Urinary bladder (tissue), 3 donors: ENCODE data around the gene LRP2BP.

GRCh38 chr4:184386999-184387863, 87.1 kb downstream of the IRF2 start:
- PRO-cap = no peak
- RAMPAGE, long total RNA = no peak

GRCh38 chr4:184390116-184390648, 84.2 kb downstream of the IRF2 start:
- PRO-cap = no peak
- RAMPAGE, long total RNA = no peak

DNA sequence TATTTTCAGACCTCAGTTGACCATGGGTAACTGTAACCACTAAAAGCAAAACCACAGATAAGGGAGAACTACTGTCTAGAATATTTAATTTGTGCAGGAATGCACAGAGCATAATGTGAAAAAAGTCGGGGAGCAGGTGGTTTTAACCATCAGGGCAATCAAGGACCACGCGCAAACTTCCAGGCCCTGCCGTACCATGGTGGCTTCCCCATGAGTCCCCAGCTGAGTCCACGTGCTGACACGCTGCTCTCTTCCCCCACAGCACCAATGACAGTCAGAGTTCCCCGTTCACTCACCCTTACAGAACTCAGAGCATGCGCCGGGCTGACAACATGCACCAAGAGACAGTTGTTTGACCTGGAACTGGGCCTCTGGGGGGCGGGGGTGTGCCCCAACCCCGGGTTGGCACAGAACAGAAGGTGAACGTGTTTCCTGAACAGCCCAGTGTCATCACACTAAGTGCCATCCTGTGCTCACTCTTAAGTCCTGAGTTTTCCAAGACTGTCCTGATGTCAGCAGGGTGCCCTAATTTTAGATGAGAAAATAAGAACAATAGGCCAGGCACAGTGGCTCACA, 29.4 kb downstream of the IRF2 start:
- PRO-cap = no peak
- RAMPAGE, long total RNA = no peak

DNA sequence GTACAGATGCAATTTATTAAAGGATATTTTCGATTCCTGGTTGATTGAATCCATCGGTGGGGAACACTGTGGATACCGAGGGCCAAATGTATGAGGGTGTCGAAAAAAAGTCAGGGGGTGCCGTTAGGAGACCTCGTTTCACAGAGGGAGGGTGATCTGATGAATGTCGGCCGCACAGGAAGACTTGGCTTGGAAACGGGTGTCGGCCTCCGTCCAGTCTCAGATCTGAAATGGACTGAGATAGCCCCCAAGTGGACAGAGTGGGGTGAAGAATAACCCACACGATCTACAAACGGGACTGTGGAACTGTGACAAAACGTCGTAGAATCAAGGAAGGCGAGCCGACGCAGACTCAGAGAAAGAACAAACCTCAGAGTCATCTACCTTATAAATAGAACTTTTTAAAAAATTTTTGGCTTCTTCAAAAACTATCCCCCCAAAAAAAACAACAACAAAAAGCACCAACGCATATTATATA, 63.6 kb upstream of the IRF2 start:
- PRO-cap = unidirectional peak, minus-strand start at position 227 of the sequence
- RAMPAGE, long total RNA = no peak

DNA sequence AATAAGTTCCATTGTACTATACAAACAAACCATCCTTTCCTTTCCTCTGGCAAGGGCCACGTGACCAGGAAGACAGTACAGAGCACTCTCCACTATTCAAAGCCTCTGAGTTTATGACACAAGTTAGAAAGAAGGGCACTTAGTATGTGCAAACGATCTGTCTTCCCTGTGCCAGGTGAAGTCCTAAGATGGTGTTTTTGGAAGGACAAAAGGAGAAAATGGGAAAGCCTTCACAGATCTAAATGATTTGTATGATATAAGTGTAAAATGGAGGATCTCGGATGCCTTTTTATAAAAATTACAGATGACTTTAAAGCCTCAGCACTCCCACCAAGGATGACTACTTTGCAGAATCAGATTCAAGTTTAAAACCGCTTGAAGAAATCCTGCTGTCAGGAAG, 2.9 kb downstream of the CASP3 start:
- PRO-cap = no peak
- RAMPAGE, long total RNA = no peak

DNA sequence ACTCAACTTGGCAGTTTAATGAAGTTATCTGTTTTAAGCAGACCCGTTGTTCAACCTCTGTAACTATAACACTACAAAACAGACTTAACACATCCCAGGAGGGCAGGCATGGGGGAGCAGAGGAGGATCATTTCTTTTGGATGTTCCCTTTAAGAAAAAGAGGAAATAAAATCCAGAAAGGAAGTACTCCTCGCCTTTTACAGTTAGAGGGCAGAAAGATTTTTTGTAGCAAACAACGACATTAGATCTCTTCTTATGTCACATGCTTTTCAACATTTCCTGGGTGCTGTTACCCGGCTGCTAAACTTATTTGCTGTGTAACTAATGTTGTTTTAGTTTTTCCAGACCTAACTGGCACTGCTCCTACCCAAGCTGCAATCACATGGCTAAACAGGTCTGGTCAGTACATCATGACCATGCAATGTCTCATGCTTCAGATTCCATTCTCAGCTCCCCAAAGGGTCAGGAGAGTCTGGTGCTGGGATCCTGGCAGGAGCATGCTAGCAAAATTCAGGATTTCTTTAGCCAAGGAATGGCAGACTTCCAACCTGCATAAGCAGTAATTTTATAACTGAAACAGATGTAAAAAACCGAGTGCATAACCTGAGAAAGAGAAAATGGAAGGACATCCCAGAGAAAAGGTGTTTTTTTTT, 12.5 kb upstream of the CENPU start:
- PRO-cap = no peak
- RAMPAGE, long total RNA = no peak

DNA sequence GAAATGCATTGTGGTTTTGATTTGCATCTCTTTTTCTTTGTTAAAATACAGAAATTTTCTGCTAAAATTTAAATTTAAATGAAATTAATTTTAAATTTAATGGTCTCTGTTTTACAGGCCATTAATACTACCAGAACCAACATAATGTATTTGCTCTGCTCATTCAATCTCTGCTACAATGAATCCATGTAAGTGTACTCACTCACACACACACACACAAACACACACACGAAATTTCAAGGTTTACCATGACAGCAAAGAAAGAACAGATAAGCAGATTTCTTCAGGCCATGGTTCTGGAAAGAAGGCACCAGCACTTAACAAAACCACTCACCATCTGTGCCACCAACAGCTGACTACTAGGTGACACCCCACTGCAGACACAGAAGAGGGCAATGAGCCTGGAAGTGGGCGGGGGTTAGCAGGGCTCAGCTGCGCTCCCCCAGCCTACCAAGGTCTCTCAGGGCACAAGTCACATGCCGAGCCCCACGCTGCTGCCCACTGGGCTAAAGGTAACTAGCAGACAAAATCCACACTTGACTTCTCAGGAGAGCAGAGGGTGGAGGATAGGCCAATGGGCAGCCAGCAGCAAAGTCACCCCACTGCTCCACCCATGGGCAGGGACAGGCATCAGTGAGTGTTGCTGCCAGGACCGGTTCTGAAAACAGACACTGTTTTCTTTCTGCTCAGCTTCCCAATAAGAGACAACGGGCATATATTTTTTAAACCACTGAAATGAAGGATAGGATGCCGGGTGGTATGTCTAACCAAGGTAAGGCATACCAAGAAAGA, 20.4 kb downstream of the ACSL1 start:
- PRO-cap = no peak
- RAMPAGE, long total RNA = no peak

- PRO-cap = no peak
- RAMPAGE, long total RNA = no peak
Measured at GRCh38 chr4:184805995-184806677, 19.6 kb downstream of the ACSL1 start.

DNA sequence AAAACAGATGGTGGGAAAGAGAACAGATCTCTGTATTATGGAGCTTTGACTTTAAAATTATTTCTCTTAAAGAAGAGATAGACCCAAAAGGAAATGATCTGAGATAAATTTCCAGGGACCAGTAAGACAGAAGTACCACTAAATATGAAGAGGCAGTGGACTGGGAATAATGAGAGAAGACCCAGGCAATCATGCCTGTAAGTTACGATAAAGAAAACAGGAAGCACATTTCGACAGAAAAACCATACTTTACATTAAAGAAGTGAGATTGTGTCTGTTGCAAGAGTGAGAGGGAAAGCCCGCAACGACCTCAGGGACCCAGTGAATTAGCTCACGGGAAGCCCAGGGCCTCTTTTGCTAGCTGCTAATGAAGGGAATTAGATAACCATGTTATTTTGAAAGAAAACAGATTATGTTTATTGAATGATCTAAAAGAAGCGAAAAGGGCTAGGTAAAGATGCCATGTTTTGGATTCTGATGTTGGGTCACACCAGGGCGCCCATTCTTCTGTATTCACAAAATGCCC, 28.9 kb upstream of the ACSL1 start:
- PRO-cap = unidirectional peak, plus-strand start at position 282 of the sequence
- RAMPAGE, long total RNA = no peak

GRCh38 chr4:185211031-185211142, 1.5 kb downstream of the SNX25 start:
- PRO-cap = no peak
- RAMPAGE, long total RNA = no peak

DNA sequence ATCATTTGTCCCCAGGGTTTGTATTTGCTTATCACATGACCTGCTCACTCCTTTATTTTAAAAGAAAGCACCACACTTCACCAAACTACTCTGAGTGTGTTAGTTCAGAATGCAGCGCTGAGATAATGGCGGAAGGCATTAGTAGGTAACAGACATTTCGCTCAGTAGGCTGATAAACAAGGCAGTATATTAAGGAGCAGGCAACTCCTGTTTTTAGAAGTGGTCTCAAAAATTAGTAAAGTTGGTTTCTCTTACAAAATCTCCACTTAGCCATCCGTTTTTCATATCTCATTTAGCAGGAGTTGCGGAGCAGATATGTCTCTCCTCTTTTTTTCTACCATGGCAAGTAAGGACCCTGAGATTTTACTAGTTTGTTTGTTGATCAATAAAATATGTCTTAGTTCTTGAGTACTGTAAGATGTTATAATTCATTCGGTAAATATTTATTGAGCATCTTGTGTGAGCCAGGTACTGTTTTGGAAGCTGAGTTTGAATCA, 1.8 kb downstream of the SNX25 start:
- PRO-cap = no peak
- RAMPAGE, long total RNA = no peak

- PRO-cap = no peak
- RAMPAGE, long total RNA = no peak
Measured at GRCh38 chr4:185384563-185385224, 11.0 kb downstream of the LRP2BP start.

GRCh38 chr4:185395686-185396143, at the start of gene LRP2BP:
TSS of gene LRP2BP (minus strand) at chr4:185395924.
- PRO-cap = bidirectional peak, plus-strand start at chr4:185396005, minus-strand start at chr4:185395901
- RAMPAGE, long total RNA = no peak

DNA sequence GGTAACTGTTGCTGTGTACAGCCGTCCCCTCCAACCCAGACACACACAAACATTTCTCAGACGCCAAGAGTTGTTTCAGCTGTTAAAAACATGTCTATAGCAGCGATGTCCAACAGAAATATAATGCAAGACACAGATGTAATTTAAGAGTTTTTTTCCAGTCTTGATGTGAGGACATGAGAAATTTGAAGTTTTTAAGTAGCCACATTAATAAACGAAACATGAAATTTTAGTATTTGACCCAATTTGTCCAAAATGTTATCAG, 601 bp downstream of the ANKRD37 start:
- PRO-cap = no peak
- RAMPAGE, long total RNA = no peak

- PRO-cap = no peak
- RAMPAGE, long total RNA = no peak
Measured at GRCh38 chr4:185405491-185406111, 9.0 kb downstream of the ANKRD37 start.

DNA sequence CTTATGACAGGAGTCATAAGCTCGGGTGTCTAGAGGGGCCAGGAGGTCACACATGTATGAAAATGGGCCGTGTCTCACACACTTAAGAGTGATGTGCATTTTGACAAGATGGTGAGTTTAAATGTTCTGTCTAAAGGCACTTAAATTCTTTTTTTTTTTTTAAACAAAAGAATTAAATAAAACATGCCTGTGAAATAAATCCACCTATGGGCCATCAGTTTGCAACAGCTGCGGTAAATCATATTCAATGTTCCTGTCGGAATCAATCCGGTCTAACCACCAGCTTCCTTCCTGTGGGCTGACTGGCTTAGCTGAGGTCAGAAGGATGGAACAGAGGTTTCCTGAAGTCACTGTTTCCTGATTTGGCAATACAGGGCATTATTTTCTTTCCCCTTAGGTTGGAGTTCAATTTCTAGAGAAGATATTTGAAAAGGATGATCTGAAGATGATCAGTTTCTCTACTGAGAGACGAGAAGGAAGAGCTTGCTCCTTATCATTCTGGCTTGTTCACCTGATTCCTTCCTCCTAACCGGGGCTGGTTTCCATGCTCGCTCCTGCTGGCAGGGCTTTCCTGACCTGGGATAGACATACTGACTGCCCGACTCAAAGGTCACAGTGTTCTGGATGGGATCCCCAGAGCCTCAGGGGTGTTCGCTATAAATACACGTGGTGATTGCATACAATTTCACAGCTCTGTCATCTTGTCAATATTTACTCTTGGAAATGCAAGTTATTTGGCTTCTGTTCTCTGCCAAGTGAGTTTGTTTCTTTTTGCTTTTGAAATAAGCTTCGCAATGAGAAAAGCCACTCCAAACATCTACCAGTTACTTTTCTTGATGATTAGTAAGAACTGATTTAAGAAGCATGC, 21.7 kb downstream of the PDLIM3 start:
- PRO-cap = no peak
- RAMPAGE, long total RNA = no peak

- PRO-cap = no peak
- RAMPAGE, long total RNA = no peak
Measured at GRCh38 chr4:185683158-185683761, 128.7 kb downstream of the SORBS2 start.

DNA sequence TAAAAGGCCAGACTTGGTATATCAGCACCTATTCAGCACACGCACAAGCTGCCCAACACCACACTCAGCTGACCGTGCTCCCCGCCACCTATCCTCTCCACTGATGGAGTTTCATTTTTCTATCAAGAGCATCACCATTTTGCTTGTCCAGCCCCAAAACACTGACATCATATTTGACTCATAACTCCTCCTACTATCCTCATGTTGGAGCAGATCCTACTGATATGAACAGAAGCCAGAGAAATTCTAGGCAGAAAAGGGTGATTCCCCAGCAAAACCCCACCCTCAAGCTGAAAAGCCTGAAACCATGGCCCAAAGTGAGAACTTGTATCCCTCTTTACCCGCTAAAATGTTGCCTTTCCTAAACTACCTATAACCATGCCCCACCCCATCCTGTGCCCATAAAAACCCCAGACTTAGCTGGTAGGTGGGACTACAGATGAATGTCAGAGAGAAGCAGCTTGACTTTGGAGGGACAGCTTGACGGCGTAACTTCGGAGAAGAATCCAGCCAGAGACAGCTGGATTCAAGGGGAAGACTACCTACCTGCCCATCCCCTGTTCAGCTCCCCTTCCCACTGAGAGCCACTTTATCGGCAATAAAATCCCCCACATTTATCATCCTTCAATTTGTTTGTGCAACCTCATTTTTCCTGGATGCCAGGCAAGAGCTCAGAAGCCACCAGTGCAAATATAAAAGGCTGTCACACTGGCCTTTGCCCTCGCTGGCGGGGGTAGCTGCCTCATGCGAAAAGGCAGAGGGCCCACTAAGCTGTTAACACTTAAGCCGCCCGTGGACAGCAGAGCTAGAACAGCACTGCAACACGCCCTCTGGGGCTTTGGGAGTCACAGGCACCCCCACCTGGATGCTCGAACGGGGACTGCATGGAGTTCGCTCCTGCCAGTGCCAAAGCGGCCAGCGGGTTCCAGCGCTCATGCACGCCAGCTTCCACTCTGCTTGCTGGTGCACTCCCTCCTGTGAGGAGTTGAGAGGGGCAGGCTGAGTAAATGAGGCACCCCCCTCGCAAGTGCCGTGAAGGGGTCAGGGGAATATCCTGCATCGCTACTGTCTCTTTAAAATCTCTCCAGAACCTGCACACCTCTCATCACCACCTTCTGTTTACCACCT, 99.8 kb downstream of the SORBS2 start:
- PRO-cap = no peak
- RAMPAGE, long total RNA = no peak

DNA sequence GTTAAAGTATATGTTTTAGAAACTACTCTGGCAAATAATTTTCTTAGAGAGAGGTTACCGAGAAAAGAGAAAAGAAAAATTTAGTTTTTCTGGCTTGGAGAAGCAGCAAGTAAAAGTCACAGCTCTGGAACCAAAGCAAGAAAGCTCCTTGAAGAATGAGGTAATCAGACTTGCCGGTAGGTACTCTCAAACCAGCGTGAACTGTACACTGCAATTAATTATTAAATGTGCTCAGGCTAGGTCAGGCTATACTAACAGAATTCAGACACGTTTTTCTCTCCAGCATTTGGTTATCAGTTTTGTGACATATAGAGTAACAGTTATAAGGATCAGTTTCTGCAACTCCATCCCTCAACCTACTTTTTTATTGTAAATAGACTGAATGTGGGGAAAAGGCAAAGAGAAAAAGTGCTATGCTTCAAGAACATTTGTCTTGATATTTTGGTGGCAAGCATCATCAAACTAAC, 92.8 kb downstream of the SORBS2 start:
- PRO-cap = no peak
- RAMPAGE, long total RNA = no peak

DNA sequence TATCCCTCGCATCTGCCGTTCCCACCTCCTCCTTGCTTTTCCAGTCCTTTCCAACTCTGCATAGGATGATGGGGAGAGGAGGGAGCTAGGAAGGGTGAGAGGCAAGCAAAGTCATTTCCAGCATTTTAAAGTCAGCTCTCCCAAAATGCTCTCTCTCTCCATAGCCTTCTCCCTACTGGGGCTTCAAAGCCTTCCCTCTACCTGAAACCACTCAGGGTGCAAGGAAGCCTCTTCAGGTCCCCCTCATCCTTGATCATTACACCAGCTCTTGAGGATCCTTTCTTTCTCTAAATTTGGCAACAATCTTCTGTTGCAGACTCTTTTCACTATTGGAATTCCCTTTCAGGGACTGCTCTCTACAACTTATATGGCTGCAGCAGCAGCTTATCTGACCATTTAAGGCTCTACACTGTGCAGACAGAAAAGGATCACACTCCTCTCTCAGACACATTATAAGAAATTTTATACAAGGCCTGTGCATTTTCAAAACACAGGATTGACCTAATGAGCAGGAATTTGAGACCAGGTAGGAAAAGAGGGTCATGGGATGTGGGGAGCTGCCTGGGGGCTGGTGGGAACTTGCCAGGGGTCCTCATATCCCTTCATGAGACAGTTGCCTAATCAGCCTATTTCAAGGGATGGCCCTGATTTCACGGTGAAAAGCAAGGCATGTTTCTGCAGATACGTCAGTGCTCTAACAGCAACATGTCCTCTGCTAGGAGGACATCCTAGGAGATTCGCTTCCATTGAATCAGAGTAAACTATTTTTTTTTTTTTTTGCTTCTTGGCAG, 77.2 kb downstream of the SORBS2 start:
- PRO-cap = bidirectional peak, plus-strand start at position 480 of the sequence, minus-strand start at position 295 of the sequence
- RAMPAGE, long total RNA = no peak